Foreskin keratinocyte (primary cell): Measurements from ENCODE around the gene CPA4.

GRCh38 chr7:128827055-128827903 lies 2.9 kb upstream of the FLNC start:
- RAMPAGE, total RNA: no peak

GRCh38 chr7:128857834-128858265 lies 4.8 kb upstream of the ATP6V1F start:
- RAMPAGE, total RNA: no peak

DNA sequence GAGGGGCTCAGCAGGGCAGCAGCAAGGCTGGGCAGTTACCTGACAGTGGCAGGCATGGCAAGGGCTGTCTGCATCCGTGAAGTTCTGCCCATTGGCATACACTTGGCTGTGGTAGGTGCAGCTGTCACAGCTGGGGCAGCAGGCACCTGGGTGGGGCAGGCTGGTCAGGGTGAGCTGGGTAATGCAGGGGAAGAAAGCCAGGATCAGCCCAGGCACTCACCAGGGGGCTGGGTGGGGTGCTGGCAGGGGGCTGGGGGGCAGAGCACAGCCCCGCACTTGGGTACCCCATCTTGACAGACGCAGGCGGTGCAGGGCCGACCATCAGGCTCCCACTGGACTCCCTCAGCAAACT lies 17.9 kb downstream of the KCP start:
- RAMPAGE, total RNA: no peak

GRCh38 chr7:128934322-128935471 lies 3.0 kb upstream of the IRF5 start:
- RAMPAGE, total RNA: no peak

- RAMPAGE, total RNA: no peak
Measured at GRCh38 chr7:128940008-128940443, 2.3 kb downstream of the IRF5 start.

DNA sequence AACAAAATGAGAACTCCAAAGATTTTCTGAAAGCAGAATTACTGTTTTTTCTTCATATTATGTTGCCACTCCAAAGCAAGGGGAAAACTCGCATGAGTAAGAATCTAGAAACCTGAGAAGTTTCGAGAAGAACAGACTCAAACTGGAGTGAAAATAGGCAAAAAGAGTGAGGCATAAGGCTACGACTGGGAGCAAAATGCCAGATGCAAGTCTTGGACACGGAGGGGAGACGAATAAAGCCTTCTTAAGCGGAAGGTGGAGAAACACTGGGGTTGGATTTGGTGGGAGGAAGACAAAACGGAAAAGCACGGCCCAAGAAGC lies 911 bp downstream of the TNPO3 start:
- RAMPAGE, total RNA: no peak

GRCh38 chr7:129055972-129056429 lies 1.1 kb upstream of the TNPO3 start:
- RAMPAGE, total RNA: no peak

GRCh38 chr7:129188885-129189860 lies 740 bp downstream of the SMO start:
- RAMPAGE, total RNA: no peak

DNA sequence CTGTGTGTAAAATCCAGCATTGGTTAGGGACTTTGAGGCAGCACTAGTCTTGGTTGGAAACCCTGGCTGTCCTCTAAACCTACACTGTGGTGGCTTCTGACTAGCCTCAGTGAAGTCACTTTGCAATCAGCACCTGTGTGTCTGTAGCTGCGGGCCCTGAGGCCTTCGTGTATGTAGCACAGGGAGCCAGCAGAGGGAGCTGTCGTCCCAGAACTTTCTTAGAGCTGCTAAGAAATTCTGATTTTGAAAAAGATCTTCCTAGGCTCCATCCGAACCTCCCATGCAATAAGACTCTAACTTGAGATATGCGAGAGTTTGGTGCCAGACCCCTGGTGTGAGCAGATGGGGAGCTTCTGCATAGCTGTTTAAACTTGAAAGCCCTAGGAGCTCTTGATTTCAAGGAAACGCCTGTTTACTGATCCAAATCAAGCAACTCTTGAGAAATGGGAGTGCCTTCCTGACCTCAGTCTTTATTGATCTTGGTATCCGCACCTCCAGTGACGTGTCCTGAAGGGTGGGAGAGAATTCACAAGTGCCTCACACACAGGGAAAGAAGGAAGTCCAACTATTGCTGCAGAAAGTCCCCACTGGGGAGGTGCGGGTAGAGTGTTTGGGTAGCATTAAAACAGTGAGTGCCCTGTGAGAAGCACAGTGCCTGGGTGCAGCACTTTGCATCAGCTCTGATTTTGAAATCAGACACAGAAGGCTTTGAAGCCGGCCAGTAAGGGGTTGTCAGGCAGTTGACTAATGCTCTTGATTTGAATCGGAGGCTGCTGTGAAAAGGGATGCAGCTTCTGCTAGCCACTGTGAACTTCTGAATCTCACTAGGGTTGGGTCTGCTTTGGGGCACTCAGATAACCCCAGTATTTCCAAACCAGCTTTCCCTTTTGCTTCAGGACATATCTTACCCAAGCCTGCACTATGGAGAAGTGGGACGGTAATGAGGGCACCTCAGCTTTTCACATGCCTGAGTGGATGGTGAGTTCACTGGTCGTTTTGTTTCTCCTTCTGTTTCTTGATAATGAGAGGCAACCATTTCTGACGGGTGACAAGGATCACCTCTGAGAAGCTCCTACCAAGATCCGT lies 66.3 kb upstream of the STRIP2 start:
- RAMPAGE, total RNA: no peak

GRCh38 chr7:129569663-129570155 lies 41.8 kb upstream of the NRF1 start:
- RAMPAGE, total RNA: no peak

DNA sequence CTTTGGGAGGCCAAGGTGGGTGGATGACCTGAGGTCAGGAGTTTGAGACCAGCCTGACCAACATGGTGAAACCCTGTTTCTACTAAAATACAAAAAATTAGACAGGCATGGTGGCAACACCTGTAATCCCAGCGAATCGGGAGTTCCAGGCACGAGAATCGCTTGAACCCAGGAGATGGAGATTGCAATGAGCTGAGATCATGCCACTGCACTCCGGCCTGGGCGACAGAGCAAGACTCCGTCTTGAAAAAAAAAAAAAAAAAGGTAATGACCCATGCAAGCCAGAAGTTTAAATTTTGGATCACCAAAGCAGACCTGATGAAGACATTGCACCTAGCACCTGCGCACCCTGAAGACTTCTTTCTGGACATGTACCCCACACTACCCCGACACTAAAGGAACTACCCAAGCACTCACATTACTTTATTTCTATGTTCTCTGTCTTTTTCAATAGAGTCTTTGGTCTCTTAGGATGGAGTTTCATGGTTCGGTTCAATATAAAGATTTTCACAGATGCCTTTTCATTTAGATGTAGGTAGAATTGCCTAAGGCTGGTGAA lies 119.6 kb downstream of the NRF1 start:
- RAMPAGE, total RNA: no peak

DNA sequence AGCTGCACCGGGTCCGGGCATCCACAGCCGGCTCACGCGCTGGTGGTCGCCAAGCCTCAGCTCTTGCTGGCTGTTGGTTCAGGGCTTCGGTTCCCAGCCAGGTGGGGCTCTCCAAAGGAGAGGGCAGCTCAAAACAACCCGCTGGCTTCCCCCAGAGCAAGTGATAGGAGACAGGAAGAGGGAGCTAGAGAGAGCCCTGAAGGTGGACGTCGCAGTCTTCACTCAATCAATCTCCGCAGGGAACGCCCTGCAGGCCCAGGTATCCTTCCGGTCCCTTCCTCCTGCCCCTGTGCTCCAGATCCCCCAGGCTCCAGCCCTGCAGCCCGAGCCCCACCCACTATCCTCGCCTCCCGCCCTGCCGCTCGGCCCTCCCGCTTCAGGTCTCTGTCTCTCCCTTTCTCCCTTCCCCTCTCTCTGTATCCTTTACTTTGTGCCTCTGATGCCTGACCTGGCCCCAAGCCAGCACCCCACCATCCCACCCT lies 127.9 kb downstream of the UBE2H start:
- RAMPAGE, total RNA: no peak

GRCh38 chr7:129826204-129826591 lies 126.6 kb downstream of the UBE2H start:
- RAMPAGE, total RNA: no peak

DNA sequence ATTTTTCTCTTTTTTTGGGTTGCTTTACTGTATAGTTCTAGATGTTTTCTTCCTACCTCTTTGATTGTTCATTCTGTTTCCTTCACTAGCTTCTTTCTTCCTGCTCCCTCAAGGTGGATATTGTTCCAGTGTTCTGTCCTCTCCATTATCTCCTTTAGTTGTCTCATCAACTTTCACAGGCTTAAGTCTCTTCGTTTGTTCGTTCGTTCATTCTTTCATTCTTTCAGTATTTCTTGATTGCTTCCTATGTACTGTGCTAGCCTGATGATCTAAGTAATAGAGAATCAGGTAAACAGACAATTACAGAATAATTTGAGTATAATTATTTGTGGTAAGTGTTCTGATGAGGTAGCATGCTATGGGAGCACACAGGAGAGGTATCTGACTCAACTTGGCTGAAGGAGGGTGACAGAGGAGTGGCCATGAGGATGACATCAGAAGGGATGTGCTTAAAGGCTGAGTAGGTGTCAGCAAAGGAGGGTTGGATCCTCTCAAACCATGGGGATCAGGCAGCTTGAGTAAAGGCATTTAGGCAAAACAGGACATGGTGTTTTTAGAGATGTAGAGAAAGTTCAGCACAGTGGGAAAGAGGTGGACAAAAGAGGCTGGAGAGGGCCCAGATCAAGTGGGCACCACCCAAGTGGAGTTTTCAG lies 28.9 kb downstream of the KLHDC10 start:
- RAMPAGE, total RNA: no peak

GRCh38 chr7:130122042-130122576 lies 51.8 kb downstream of the KLHDC10 start:
- RAMPAGE, total RNA: no peak

- RAMPAGE, total RNA: no peak
Measured at GRCh38 chr7:130292865-130293458, at the start of gene CPA4. Gene CPA4 (plus strand): TSS chr7:130293161.

GRCh38 chr7:130381268-130382171 lies 1.2 kb downstream of the CPA1 start:
- RAMPAGE, total RNA: no peak

DNA sequence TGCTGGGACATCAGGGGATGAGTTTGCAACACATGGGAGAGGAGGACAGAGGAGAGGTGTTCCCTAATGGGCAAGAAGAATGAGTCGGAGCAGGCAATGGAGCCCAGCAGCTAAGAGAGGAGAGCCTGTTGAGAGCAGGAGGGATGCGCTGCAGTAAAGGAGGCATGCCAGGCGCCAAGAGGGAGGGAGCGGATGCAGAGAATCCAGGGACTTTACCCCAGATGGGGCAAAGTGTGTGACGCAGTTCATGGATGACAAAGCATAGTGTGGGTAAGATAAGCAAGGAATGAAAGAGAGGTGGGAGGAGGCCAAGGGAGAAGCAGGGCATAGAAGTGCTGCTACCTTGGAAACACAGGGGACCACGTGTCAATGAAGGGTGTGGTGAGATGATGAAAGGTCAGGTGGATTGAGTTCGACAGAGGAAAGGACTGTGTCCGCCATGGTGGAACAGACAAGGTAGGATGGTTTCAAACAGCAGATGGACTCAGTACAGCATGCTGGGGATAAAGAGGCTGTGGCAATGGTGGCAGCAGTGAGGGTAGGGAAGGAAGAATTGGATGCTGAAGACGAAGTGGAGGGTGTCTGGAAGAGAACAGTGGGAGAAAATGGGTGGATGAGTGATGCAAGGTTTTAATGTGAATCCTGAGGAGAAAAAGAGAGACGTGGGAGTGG lies 32.7 kb downstream of the MEST start:
- RAMPAGE, total RNA: no peak

DNA sequence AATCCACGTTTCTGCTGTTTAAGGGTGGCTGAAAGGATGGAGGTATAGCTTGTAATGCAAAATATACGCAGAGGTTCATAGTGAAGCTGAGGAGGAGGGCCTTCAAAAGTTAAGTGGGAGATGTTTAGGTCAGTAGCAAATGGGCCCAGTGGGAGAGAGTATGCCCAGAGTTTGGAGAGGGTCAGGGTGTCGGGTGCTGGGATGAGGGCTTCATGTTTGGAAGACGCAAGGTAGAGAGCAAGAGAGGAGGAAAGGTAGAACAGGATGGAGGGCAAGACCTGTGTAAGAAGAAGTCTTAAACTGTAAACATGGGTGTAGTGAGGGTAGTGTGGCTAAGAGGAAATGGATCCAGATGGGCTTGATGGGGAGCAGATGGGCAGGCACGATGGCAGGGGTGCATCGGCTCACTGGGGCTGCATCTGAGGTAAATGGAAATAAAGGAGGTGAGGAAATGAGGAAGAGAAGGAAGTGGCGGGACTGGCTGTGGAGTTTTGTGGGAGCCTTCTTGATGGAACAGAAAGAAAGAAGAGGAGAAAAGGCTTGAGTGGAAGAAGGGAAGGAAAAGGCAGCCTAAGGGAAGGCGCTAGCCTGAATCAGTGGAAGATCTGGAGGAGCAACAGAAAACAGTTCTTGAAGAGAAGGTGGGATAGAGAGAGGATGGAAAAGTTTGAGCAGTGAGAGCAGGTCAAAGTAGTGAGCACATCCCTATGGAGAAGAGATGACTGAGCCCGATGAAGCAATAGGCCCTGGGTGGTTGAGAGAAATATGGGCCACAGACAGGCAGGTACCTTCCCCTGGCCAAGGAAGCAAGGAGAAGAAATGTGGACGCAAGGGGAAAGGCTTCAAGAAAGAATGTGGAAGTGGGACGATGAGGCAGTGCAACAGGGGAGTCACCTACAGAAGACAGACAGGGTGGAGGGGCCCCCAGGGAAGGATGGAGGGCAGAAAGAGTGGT lies 38.3 kb downstream of the MEST start:
- RAMPAGE, total RNA: no peak

- RAMPAGE, total RNA: no peak
Measured at GRCh38 chr7:130536316-130537185, 44.7 kb downstream of the MEST start.